Tongue (tissue), 2 donors: ENCODE measurements around a stretch of chr7.

- RAMPAGE, long total RNA: no peak
These were observed 602.3 kb upstream of the TMEM60 start for GRCh38 chr7:78400453-78401042.

DNA sequence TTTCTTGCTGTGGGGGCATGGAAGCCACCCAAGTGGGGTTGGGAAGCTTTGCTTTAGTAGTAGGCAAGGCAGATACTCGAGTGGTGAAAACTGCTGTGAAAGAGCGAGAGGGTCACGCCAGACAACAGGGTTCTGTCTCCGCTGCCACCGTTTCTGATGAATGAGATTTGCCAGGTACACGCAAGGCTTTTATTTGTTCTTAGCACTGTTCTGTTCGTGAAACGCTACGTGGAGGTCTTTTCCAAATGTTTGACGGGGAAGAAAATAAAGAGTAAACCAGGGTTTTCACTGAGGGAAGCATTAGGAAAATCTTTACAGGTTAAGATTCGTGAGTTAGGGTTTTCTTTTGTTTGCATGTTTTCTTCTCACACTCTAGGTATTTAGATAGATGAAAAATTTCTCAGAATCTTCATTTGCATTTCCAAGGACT lies 1.3 kb downstream of the GNAI1 start:
- RAMPAGE, long total RNA: no peak

DNA sequence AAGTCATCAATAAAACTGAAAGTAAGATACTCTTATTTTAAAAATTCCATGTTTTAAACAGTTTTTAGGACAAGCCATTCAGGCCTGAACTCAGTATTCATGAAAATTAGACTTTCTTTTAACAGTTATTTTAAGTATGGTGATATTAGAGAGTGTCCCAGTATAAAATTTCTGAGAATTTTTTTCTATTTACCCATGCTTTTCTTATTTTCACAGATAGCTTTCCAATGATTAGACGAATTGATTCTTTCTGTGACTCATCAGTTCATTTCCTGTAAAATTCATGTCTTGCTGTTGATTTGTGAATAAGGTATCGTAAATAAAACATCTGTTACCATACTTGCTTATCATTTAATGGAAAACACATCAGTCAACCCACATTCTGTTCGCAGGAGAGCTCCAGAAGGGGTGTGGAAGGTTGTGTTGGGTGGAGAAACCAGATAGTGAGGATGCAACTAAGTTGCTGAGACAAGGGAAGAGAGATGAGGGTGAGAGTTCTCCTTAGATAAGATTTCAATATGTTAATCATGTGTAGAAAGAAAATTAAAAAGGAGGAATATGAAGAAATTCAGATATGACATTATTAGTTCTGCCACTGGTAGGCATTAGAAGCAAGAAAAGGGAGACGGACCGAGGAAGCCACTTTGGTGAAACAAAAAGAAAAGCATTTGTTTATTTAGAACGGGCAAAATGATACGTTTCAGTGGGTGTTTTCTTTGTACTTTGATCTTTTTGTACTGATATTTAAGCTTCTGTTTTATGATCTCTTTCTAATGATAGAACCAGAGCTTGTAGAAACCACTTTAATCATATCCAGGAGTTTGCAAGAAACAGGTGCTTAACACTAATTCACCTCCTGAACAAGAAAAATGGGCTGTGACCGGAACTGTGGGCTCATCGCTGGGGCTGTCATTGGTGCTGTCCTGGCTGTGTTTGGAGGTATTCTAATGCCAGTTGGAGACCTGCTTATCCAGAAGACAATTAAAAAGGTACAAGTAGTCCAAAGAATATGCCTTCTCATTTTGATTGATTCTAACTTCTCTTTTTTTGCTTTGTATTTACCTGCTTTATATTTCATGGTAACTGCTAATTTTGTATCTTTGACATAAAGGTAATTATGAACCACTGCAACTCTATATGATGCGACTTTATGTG lies 7.8 kb downstream of the CD36 start:
- RAMPAGE, long total RNA: no peak

DNA sequence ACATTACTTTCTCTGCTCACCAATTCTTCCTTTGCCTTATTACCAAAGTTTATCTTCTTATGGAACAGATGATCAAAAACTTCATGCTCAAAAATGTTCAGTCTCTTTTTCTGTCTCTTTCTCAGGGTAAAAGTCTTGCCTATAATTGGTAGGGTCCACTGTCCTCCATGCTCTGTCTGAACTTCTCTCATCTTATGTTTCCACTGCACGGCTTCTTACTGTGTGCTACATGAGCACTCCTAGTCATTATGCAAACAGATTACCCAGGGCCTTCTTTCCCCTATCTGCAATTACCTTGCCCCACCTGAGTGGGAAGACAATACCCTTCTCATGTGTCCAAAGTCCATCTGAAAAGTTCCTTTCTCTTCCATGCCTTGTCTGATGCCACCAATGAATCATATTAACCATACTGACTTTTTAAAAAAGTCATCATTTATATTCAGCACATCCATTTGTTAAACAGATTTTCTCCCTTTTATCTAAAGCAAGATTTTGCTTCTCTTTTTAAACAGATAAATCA lies 48.9 kb downstream of the SEMA3C start:
- RAMPAGE, long total RNA: no peak

DNA sequence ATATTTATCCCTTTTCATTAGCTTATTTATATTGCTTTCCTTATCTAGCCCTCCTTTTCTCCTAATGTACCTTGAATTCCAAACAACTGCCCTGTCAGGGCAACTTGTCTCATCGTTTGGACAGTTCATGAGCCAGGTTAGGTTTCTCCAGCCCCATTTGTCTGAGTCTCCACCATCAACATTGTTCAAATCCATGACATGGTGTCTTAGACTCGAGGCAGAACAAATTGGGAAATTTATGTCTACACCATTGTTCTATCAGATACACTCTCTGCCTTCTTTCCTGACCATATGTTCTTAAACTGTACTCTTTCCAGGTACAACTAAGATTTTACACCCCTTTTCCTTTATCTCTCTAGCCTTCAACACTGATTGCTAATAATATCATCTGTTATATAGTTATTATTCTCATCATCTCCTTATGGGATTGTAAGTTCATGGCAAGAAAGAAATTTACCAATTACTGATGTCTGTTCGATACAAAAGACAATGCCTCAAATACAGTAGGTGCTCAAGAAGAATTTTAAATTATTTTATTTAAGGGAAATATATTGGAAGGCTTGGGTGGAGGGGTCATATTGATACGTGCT lies 25.6 kb downstream of the SEMA3C start:
- RAMPAGE, long total RNA: no peak

DNA sequence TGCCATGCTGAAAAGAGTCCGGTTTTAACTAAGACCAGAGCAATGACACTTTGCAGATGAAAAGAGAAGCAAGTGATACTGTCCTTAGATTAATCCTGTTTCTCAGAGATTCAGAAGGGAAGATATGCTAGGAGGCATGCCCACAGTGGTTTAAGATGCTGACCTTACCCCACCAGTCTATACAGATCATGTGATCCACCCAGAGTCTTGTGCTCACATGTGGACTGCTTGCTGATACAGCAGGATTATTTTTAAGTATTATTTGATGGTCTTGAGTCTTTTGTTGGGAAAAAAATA lies 40.9 kb upstream of the HGF start:
- RAMPAGE, long total RNA: no peak

DNA sequence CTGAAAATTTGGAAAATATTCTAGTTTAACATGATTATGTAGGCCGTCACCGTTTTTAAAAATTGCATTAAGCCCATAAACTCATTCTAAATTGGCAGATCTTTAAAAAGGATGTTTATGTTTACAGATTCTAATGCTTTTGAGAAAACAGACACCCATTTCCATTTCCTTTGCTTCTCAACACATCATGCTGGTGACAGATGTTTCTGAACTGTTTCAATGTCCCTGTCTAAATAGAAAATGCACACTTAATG lies 179.7 kb downstream of the CACNA2D1 start:
- RAMPAGE, long total RNA: no peak

- RAMPAGE, long total RNA: no peak
These were observed 431 bp downstream of the CACNA2D1 start for GRCh38 chr7:82443048-82443643.

- RAMPAGE, long total RNA: no peak
These were observed 136.0 kb downstream of the SEMA3A start for GRCh38 chr7:84058510-84059113.

- RAMPAGE, long total RNA: no peak
These were observed 102.4 kb downstream of the SEMA3A start for GRCh38 chr7:84092156-84092610.

DNA sequence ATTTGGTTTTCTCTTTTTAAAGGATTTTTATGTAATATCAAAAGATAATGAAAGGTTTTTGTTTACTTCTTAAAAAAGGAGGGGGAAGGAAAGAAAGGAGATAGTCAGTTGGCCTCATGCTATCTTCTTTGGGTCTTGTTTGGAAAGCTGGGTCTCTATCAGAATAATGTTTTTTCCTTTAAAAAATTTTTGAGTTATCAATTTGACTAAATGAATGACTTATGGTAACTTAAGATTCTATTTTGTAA lies 242.2 kb downstream of the SEMA3D start:
- RAMPAGE, long total RNA: no peak

DNA sequence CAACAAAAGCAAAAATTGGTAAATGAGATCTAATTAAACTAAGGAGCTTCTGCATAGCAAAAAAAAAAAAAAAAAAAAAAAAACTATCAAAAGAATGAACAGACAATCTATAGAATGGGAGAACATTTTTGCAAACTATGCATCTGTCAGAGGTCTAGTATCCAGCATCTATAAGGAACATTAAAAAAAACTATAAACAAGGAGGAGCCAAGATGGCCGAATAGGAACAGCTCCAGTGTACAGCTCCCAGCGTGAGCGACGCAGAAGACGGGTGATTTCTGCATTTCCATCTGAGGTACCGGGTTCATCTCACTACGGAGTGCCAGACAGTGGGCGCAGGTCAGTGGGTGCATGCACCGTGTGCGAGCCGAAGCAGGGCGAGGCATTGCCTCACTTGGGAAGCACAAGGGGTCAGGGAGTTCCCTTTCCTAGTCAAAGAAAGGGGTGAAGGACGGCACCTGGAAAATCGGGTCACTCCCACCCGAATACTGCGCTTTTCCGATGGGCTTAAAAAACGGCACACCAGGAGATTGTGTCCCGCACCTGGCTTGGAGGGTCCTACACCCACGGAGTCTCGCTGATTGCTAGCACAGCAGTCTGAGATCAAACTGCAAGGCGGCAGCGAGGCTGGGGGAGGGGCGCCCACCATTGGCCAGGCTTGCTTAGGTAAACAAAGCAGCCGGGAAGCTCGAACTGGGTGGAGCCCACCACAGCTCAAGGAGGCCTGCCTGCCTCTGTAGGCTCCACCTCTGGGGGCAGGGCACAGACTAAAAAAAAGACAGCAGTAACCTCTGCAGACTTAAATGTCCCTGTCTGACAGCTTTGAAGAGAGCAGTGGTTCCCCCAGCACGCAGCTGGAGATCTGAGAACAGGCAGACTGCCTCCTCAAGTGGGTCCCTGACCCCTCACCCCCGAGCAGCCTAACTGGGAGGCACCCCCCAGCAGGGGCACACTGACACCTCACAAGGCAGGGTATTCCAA lies 303.4 kb upstream of the GRM3 start:
- RAMPAGE, long total RNA: no peak

DNA sequence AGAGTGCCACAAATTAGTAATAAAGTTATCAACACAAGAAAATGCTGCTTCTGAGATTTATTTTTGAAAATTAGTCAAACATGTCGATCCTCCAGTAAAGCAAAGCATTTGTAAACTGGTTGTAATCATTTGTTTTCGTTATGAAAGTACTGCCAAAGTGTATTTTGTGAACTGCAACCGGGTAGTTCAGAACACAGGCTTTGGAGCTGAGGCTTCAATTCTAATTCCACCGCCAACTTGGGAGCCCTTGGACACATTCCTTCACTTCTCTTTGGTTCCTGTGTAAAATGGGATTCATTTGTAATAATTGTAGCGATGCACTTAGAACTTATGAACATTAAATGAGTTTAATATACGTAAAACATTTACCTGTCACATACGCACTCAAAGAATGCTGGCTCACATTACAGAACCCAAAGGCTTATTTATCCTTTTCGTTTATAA lies 850 bp upstream of the DMTF1 start:
- RAMPAGE, long total RNA: no peak

DNA sequence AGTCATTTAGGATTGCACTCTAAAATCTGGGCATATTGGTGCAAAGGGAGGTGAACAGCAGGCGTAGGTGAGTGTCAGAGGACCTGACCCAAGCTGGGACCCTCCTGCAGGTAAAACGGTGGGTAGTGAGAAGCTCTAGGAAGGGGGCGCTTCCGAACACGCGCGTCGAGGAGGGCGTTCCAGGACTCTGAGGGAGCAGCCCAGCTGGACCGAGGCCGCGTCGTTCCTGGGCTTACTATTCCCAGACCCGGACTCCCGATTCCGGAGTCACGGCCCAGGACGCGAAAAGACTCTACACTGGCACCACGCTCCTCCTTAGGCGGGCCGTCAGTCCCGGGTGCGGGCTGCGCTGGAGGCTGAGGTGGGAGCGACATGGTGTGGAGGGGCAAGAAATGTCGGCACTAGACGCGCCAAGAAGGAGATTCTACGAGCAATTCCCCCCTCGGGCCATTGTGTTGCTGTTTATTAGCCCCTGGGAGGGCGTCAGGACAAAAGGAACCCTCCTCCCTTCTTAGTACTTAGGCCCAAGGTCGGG lies 635 bp upstream of the RUNDC3B start:
- RAMPAGE, long total RNA: no peak

DNA sequence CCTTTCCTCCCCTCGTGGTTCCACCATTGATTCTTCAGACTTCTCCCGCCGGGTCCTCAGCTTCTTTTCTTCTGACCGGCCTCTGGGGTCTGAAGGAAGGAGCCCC lies 375 bp downstream of the DBF4 start:
- RAMPAGE, long total RNA: no peak

- RAMPAGE, long total RNA: no peak
These were observed 5.1 kb upstream of the SRI start for GRCh38 chr7:88224733-88225468.

- RAMPAGE, long total RNA: no peak
These were observed 4.8 kb downstream of the STEAP2 start for GRCh38 chr7:90216258-90216881.

- RAMPAGE, long total RNA: no peak
These were observed 59.1 kb downstream of the PTTG1IP2 start for GRCh38 chr7:90528528-90528941.

DNA sequence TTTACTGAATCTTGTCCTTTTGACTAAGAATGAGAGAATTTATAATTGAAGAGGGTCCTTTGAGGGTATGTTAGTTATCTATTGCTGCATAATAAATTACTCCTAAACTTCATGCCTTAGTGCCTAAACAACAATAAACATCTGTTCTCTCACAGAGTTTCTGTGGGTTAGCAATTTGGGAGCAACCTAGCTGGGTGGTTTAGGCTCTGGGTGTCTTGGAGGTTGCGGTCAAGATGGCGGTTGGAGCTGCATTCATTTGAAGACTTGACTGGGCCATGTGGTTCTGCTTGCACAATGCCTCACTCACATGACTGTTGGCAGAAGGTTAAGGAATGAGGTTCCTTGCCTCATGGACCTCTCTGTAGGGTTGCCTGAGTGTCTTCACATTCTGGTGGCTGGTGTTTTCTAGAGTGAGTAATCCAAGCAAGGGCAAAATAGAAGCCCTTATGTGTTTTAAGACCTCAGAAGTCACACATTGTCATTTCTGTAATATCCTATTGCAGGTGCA lies 51.9 kb downstream of the CDK14 start:
- RAMPAGE, long total RNA: no peak

DNA sequence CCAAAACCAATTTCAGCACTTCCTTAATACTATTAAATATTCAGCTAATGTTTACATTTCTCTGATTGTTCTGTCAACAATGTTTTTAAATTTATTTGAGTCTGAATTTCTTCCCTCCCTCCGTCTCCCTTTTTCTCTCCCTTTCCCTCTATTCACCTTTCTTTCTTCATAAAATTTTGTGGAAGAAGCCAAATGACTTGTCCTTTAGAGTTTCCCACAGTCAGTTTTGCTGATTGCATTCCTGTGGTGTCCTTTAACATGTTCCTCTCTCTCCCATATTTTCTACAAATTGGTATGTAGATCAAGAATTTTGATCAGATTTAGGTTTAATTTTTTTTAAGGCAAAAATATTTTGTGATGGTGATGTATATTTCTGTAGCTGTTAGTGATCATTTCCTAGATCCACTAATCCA lies 83.1 kb upstream of the FZD1 start:
- RAMPAGE, long total RNA: no peak